AG09309 (cell line): ENCODE measurements around a stretch of chr10.

GRCh38 chr10:18570468-18570939, 80.9 kb downstream of the NSUN6 start:
- RRBS = no CpG with 5 or more reads among the region's 2 CpGs

- RRBS = no CpG with 5 or more reads among the region's 1 CpG
Measured at GRCh38 chr10:18570940-18571893, 80.2 kb downstream of the NSUN6 start.

GRCh38 chr10:18661337-18662054, 2.3 kb downstream of the ARL5B start:
- RRBS = no CpG with 5 or more reads among the region's 7 CpGs

DNA sequence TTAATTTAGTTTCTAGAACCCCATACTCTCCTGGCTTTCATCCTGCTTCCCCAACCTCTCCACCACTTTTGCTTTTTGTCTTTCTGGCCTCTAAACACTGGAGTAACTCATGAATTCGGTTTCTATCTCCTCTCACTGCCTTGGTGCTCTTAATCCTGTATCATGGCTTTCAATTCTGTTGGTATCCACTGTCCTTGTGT, 18.6 kb upstream of the MALRD1 start:
- RRBS = no CpG with 5 or more reads among the region's 1 CpG

- RRBS = no CpG with 5 or more reads among the region's 4 CpGs
Measured at GRCh38 chr10:19203711-19204094, 155.1 kb downstream of the MALRD1 start.

DNA sequence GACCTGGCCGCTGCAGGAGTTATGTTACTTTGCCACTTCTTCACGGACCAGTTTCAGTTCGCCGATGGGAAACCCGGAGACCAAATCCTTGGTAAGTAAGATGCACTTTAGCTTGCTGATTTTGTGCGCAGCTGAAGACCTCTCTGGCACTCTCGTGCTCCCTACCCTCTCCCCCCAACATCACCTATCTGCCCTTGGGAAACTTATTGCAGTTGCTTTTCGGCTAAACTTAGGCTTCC, 788 bp downstream of the PLXDC2 start:
- RRBS = no CpG with 5 or more reads among the region's 8 CpGs

DNA sequence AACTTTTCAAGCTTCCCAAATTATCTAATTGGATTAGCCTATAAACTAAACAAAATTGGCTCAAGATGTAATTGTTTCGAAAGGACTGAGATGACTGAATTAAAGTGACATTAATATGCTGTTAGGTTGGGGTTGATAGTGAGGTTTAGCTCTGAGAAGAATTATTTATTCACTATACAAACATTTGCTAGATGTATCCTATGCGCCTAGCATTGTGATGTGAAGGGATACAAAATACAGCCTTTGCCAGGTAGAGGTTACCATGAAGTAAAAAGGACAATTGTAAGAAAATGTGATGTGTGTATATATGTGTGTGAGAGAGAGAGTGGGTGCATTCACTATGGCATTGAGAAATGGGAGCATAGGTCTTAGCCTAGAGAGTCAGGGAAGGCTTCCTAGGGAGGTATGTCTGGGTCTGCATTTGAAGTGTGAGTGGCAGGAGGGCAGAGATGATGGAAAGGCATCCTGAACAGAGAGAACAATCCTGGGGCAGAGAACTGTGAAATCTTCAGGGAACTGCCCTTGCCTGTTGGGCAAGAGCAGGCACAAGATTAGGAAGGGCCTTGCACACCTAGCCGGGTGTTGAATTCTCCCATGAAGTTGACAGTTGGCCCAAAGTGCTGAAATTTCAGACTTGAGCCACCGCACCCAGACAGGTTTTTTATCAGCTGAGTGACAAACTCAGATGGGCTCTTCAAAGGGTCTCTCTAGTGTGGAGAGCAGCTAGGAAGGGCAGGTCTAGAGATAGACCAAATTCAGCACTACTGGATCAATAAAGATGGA, 18.5 kb downstream of the PLXDC2 start:
- RRBS = no CpG with 5 or more reads among the region's 4 CpGs

GRCh38 chr10:19843222-19843685, 27.0 kb downstream of the PLXDC2 start:
- RRBS = no CpG with 5 or more reads among the region's 3 CpGs

DNA sequence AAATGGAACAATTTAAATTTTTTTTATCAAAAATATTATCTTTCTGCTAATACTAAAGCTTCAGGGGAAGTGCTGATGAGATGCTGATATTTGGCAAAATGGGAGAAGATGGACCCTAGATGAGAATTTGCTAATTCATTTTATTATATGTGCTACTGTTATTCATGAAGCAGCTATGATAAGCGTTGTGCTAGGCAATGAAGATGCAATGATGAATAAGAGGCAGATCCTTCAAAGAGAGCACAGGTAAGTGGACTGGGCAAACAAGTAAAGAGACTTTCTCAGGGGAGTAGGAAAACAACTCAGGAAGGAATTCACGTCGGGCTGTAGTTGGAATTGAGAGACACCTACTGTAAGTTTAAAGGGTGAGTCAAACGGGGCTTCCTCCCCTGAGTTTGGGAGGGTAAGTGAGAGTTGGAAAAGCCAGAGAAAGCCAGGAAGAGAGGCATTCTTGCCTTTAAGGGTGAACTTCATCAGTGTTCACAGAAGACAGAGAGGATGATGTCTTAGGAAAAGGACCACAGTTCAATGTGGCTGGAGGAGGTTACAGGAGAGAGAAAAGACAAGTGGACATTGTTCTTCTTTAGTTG, 48.4 kb downstream of the PLXDC2 start:
- RRBS = no CpG with 5 or more reads among the region's 4 CpGs

GRCh38 chr10:19872679-19873351, 56.6 kb downstream of the PLXDC2 start:
- RRBS = no CpG with 5 or more reads among the region's 9 CpGs

- RRBS = no CpG with 5 or more reads among the region's 4 CpGs
Measured at GRCh38 chr10:19941070-19941669, 124.9 kb downstream of the PLXDC2 start.

- RRBS = no CpG with 5 or more reads among the region's 3 CpGs
Measured at GRCh38 chr10:20215526-20216233, 399.4 kb downstream of the PLXDC2 start.

DNA sequence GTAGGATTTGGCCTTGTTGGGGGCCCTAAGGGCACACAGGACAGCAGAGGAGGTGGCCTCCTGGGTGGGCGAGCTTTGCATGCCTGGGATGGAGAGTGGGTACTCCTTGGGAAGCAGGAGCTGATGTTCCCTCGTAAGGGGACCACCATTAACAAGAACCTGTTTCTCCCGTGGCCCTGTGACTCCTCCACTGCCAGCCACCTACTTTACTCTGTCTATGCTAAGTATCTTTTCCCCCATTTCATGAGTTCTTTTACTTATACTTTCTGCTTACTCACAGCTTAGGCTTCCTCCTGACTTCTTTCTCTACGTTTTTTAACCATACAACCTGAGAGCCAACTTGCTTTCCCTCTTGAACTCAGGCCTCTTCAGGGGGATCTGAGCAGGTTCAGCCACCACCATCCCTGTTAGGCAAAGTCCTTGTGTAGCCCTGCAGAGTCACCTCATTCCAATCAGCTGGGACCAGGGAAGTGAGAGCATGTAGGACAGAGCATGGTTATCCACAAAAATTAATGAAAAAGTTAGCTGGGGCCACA, 118.9 kb downstream of the NEBL start:
- RRBS = no CpG with 5 or more reads among the region's 4 CpGs

DNA sequence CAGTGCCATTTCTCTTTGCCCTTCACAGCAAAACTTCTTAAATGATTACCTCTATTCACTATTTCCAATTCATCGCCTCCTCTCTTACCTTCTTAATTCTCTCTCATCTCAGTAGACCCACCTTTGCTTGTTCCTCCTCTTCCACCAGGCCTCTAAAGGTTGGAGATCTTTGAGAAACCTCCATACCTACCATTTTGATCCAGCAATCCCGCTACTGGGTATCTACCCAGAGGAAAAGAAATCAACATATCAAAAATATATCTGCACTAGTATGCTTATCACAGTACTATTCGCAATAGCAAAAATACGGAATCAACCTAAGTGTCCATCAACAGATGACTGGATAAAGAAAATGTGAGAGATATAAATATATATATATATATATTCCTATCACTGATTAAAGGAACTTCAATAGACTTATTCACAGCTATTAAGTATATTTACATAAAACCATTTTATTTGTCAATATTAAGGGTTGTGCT, 31.8 kb upstream of the NEBL start:
- RRBS = no CpG with 5 or more reads among the region's 4 CpGs

DNA sequence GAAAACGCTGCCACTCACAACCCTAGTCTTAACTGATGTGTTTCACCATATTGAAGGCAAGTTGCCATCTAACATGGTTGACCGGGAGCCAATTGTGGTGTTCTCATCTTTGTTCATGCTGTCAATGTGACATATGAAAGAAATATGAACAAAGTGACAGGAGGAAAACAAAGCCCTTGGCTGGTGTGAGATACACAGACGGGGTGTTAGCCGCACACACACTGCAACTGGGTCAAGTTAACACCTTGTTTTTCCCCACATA, 122.3 kb upstream of the NEBL start:
- RRBS = no CpG with 5 or more reads among the region's 4 CpGs

- RRBS = no CpG with 5 or more reads among the region's 12 CpGs
Measured at GRCh38 chr10:21172017-21172784, 275.1 kb upstream of the NEBL start.

GRCh38 chr10:21526950-21527714, 1.6 kb upstream of the SKIDA1 start:
- RRBS = 3% methylated on average over 37 of the region's 69 CpGs

DNA sequence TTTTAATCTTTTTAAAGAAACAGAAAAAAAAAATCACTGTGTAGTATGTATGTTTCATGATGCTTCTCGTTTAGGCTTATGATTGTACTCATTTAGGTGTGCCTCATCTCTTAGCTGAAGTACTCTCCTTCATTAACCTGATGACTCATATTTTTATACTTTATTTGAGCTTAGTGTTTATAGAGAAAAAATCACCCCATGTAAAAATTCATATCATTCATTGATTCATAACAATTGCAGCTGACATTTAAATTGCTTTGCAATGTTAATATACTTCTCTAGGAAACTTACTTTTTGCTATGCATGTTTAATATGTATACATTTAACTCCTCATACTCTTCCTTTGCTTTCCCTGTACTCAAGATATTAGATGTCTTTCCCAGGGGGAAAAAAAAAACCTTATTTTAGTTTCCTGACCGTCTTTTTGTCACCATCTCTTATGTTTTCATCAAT, 159.0 kb downstream of the MLLT10 start:
- RRBS = no CpG with 5 or more reads among the region's 2 CpGs

DNA sequence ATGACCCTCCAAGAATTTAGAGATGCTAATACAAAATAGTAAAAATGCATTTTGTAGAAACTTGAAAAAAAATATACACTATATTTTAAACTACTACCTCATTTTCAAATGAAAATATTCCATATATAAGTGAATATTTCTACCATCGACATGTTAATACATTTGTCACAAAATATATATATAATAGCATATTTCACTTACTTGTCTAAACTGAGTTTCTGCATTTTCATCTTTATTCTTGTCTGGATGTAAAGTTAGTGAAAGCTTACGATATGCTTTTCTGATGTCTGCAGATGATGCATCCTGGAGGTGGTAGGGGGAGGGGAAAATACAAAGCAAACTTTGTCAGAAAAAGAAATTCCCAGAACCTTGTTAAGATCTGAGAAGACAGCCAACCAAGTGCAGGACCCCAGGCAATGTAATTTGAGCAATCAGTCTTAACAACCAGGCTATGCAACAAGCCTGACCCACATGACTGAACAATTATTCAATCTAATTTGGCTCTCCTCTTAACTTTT, 74.6 kb downstream of the DNAJC1 start:
- RRBS = no CpG with 5 or more reads among the region's 2 CpGs

- RRBS = 2% methylated on average over 22 of the region's 71 CpGs
Measured at GRCh38 chr10:22002656-22003610, 597 bp downstream of the DNAJC1 start.